ENCODE measurements around the genes KTI12 and MAGOH.

GRCh38 chr1:50787917-50788271 is 172.2 kb downstream of the FAF1 start:
- RRBS, result no CpG with 5 or more reads among the region's 3 CpGs

GRCh38 chr1:50976418-50977304 is 6.6 kb downstream of the CDKN2C start:
- RRBS, result no CpG with 5 or more reads among the region's 28 CpGs

DNA sequence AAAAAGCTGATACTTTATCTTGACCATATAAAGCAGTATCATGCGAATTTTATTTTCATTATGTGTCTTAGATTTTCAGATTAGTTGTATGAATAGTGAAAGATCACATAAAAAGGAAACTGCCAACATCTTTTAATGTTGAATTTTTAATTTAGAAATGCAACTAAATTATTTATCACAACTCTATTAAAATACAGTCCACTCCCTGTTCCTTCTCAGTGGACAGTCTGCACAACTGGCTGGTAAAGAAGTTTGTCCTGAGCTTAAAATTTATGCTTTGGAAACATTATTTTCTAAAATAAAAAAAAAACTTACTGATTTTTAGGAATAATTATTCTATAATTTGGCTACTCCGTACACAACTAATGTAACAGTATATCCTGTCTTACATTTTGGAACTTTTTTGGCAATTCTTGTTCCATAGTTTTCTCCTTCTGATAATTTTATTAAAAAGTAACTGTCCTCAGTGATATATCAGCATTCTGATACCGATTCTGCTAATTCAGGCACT is 9.5 kb downstream of the CDKN2C start:
- RRBS, result no CpG with 5 or more reads among the region's 3 CpGs

- RRBS, result no CpG with 5 or more reads among the region's 2 CpGs
Observed at GRCh38 chr1:51215686-51216042, 20.4 kb upstream of the RNF11 start.

DNA sequence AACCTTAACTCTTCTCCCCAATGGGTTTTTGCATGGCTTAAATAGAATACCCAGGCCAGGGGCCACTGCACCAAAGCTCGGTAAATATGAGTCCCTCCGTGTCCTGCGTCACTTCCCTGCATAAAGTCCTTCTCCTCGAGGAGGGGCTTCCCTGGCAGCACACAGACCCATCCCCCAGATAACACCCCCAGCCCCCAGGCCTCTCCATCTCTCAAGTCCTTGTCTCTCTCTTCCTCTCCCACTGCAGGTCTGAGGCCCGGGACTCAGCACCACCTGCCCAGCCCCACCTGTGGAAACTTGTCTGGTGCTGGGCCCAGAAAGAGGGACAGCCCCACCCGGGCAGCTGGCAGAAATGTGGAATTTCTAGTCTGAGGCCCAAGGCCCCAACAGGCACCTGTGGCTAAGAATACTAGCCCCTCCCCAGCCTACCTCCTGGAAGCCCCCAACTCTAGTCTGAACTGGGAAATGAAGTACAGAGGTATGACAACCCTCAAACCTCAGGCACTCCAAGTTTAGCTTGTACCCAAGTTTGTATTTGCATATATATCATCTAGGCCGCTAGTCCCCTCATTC is 15.4 kb downstream of the TTC39A start:
- RRBS, result 76% methylated on average over 2 of the region's 7 CpGs

GRCh38 chr1:51643242-51643923 is 26.5 kb downstream of the OSBPL9 start:
- RRBS, result no CpG with 5 or more reads among the region's 5 CpGs

GRCh38 chr1:51878844-51879343 is 367 bp upstream of the NRDC start:
- RRBS, result 0% methylated on average over 3 of the region's 35 CpGs

DNA sequence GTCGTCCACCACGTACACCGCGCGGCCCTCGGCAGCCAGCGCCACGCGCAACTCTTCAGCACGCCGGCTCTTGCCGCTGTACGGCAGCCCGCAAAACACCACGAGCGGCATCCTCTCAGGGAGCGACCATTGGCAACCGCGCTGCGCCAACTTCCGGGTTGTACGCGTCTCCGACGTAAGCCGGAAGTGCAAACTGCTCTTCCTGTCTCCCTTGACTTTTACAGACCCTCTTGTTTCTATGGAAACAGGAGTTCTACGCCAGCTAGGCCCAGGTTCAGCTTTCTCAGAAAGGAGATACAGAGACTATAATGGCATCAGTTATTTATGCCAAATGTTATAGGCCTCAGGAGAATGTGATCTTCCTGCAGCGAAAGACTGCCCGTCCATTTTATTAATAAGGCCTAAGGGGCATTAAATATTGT is at the start of gene KTI12:
TSS of gene KTI12 (minus strand) at position 160 of the 422 bp plus-strand sequence.
- RRBS, result under 1% methylated on average over 9 of the region's 29 CpGs

- RRBS, result no CpG with 5 or more reads among the region's 3 CpGs
Observed at GRCh38 chr1:52139842-52140301, 2.0 kb upstream of the ZFYVE9 start.

DNA sequence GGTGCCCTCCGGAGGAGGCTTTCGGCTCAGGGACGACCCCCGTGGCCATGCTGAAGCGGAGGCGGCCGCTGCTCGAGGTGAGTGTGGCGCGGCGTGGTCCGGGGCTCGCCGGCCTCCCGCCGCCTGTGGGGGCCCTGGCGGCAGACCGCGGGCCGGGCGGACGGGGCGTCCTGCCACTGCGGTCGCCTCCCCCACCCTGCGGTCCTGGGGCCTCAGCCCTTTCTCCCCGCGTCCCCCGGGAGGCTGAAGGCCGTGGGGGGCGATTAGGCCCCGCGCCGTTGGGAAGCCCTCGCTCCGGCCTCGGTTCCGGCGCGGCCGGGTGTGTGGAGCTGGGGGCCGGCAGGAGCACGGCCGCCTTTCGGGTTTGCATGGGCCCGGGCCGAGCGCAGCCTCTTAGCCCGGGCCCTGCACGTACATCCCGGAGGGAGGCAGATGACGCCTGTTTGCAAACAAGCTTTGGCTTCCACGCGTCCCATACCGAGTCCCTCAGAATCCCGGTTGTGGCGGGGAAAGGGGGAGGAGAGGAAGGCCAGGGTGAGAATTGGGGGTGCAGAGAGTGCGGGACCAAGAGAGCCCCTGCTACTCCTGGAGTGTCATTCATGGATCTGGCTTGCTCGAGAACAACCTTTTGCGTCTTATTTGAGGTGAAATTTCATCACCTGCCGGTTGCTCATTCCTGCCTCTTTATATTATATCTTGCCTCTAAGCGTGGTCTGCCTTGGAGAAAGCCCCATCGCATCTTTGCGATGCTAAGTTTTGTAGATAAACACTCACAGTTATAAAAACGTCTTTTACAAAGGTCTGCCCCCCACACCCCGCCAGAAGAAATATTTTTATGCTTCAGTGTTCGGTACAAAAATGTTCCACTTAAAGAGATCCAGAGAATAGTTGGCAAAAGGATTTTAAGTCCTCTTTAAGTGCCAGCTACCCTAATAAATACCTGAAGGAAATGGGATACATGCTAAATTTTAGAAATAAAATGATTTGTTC is 733 bp downstream of the ZFYVE9 start:
- RRBS, result under 1% methylated on average over 36 of the region's 67 CpGs

GRCh38 chr1:52474875-52475632 is 70.7 kb downstream of the PRPF38A start:
- RRBS, result no CpG with 5 or more reads among the region's 9 CpGs

DNA sequence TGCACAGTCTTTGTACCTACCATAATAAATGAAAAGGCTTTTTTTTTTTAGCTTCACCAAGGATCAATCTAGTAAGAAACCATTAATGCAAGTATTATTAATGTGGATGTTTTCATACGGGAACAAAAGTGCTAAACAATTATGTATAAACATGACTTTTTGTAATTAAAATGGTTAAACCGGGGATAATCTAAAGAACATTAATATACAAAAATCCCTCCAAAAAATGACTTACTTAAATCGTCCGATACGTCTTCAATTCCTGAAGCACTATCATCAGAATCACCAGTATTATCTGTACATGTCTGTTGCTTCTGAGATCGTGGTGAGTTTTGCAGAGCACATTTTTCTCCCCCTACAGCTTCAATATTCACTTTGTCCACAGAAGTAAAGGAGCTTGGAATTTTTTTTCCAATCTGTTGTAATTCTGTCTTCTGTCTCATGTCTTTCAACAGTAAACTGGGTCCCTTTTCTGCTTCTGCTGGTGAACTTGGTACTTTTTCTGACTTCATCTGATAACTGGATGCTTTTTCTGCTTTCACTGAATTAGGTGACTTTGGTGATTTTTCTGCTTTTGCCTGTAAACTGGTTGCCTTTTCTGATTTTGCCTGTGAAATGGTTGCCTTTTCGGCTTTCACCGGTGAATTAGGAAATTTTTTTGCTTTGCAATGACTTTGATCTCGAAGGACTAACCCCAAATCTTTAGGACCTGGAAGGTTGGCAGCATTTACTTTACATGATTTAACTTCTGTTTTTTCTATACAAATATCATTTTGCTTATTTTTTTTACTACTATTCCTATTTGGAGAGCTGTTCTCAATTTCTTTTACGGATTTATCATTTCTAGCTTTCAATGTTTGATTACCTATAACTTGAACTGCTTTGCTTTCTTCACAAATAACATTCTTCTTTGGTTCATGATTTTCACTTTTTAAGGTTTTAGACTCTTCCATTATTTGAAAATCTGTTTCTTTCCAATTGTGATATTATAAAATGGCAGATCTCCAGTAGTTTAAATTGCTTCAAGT is 27.2 kb downstream of the TUT4 start:
- RRBS, result no CpG with 5 or more reads among the region's 10 CpGs

GRCh38 chr1:52601719-52602186 is 418 bp upstream of the GPX7 start:
- RRBS, result no CpG with 5 or more reads among the region's 11 CpGs

- RRBS, result 0% methylated on average over 2 of the region's 14 CpGs
Observed at GRCh38 chr1:52662668-52663355, 29.8 kb downstream of the SHISAL2A start.

DNA sequence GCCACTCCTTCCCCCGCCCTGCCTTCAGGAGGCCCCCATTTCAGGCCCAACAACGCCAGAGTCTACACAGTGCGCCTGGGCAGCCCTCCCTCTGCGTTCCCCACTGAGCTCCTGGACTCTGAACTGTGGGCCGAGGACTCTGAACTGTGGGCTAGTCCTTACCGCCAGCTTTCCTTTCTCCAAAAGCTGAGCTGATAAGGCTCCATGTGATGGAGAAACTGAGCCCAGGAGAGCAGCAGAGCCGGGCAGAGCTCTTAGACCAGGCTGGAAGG is 30.9 kb downstream of the PODN start:
- RRBS, result 70% methylated on average over 1 of the region's 7 CpGs

GRCh38 chr1:53183244-53183965 is 13.2 kb upstream of the CPT2 start:
- RRBS, result no CpG with 5 or more reads among the region's 5 CpGs

DNA sequence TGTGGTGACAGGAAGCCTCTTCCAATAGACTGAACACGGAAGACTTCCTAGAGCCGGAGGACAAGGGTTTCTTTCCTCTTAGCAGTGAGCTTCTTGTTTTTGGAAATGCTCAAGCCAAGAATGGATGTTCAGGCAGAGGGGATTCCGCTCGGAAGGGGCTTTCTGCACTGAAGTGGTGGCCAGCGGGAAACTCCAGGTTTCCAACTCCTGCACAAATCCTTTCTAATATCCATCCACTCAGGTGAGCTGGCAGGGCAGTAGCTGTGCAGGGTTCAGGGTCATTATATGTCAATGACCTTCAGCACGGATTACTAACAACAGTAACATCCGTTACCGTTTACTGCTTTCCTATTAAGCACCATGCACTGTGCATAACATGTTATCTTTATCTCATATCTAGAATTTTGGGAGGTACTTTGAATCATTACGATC is 568 bp upstream of the CPT2 start:
- RRBS, result no CpG with 5 or more reads among the region's 9 CpGs

GRCh38 chr1:53238396-53239245 is at the start of gene MAGOH:
Gene MAGOH (minus strand): TSS chr1:53238518.
- RRBS, result 4% methylated on average over 2 of the region's 52 CpGs

GRCh38 chr1:53296599-53296853 is 31.3 kb downstream of the LRP8 start:
- RRBS, result no CpG with 5 or more reads among the region's 7 CpGs

All from cardiac fibroblast (primary cell).